Parotid gland (tissue), 1 donor: ENCODE results near the genes ENTREP3 and SSR2.

DNA sequence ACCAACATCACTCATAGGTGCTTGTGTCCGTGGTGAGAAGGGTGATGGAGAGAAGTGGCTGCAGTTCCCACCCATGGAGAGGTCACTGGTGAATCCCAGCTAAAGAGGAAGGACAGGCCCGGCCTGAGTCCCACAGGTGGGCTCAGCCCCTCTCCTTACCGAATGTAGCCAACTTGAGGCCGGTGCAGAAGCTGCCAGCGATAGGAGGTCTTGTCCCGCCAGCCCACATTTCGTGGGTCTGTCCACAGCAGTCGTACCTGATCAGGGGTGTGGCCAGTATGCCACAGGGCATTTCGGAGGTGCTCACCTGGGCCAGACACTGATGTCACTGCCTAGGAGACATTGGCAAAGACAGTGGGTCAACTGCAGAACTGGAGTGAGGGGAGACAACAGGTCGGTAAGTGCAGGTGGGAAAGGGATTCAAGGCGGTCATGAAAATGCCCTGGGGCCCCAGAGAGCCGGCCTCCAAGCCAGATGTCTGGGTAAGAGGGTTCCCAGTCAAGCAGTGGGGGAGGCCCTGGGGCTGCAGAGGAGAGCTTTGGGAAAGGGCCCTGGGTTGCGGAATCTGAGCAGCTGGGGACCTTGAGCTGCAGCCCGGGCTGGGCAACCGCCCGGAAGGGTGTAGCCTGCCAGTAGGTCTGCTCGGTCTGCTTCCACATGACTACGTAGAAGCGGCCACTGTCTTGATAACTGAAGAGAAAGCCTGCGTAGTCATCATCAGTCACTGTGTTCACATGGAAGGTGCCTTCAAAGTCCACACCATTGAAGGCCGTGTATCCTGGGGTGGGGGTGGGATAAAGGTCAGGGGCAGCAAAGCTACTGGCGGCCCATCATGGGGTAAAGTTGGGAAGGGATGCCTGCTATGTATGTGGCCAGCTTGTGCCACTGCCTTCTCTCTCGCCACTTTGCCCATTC lies 10.6 kb downstream of the THBS3 start:
- PRO-cap, result no peak

DNA sequence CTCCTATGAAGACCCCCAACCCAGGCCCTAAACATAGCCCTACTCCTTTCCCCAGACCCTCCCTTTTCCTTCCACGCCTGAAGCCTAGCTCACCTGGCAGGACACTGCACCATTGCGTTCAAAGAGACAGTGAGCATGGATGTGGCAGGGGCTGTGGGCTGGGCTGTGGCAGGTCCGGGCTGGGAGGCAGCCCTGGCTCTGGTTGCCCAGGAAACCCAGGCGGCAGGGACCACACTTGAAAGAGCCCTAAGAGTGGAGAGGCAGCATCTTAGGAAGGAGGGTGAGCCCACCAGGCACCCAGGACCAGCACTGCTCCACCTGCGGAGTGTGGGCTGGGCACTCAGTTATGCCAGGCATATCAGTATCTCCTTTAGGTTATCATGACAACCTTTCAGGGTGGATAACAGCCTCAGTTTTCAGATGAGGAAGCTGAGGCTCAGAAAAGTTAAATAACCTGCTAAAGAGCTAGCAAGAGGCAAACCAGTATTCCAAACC lies 6.3 kb downstream of the THBS3 start:
- PRO-cap, result no peak

DNA sequence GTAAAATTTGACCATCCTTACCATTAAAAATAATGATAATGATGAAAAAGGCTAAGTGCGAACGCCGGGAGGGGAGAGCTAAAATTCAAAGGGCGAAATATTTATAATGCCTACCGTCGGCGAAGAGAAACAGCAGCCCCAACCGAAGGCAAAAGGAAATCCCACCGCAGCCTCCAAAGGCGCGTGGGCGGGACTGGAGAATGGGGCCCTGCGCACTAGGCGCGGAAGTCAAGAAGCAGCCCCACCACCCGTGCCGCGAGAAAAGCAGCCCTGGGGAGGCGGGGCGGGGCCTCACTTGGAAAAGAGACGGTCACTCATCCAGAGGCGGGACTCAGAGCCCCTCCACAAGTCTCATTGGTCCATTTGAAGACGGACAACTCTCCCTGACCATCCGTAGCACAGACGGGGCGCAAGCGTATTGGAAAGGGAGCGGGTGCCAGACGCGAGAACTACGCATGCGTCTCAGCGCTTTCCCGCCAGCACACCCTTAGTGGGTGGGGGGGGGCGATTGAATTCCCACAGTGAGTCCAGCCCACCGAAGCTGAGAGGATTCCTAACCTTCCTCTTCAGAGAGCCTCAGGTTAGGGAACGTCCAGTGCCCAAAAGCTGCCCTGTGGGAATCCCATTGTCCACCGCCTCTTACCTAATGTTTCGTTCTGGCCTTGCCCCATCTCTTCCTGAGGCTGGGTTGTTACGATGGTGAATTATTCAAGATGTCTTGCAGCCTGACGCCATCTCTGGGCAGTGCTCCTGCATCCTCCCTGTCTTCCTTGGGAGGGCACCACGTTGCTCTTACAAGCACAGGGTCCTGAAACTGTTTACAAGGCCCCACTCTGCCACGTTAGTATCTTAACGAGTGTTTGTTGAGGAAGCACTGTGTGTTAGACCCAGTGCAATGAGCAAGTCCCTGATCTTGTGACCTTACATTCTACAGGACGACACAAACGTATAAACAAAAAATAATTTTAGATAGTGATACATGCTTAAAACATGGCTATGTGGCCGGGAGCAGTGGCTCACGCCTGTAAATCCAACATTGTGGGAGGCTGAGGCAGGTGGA lies 13.5 kb downstream of the GBA1 start:
- PRO-cap, result bidirectional peak, plus-strand start at position 428 of the sequence, minus-strand start at position 266 of the sequence

- PRO-cap, result bidirectional peak, plus-strand start at chr1:155255569, minus-strand start at chr1:155255429
Measured at GRCh38 chr1:155254681-155255696, at the start of gene ENTREP3. TSS of gene ENTREP3 (minus strand) at chr1:155255483.

GRCh38 chr1:155324644-155325695 lies 4.3 kb downstream of the RUSC1 start:
- PRO-cap, result no peak

DNA sequence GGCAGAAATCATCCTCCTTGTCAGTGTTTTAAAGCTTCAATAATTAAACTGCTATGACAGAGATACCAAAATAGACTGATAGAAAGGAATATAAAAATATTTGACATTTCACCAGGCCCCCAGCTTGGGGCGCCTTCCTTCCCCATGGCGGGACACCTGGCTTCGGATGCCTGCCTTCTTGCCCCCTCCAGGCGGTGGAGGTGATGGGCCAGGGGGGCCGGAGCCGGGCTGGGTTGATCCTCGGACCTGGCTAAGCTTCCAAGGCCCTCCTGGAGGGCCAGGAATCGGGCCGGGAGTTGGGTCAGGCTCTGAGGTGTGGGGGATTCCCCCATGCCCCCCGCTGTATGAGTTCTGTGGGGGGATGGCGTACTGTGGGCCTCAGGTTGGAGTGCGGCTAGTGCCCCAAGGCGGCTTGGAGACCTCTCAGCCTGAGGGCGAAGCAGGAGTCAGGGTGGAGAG lies 112.4 kb downstream of the RUSC1 start:
- PRO-cap, result no peak

DNA sequence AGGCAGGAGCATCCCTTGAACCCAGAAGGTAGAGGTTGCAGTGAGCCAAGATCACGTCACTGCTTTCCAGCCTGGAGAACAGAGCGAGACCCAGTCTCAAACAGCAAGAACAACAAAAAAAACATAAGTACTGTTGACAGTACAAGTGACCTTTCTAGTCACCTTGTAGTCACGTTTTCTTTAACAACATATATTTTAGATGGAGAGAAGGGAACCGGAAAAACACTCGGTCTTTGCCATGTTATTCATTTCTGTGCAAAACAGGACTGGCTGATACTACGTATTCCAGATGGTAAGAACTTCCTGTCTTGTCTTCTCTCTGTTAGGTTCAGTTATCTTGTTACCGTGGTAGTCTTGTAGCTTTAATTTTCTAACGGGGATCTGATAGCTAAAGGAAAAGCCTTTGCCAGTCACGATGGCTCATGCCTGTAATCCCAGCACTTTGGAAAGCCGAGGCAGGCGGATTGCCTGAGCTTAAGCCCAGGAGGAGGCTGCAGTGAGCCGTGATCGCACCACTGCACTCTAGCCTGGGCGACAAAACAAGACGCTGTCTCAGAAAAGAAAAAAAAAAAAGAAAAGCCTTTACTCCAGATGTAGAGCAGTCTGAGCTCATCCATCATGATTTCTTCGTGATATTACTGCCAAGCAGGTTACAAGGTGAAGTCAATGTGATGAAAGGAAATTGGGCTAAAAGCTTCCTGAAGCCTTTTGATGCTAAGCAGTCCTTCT lies 11.2 kb upstream of the MSTO1 start:
- PRO-cap, result no peak

DNA sequence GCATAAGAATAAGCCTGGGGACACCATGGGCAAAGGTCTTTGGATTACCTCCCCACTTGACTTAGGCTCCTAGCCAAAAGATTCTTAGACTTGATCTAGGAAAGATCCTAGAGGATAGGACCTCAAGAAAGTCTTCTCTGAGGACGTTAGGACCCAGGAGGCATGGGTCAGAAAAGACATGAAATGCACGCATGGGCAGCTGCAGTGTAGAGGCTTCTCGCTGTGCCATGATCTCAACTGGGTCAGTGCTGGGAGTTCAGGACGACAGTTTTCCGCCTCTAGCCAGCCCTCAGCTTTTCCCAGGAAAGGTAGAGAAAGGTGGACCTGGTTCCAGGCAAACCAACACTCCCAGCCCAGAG lies 26.5 kb downstream of the MSTO1 start:
- PRO-cap, result no peak

GRCh38 chr1:155716992-155717520 lies 28.2 kb downstream of the DAP3 start:
- PRO-cap, result no peak

- PRO-cap, result no peak
Measured at GRCh38 chr1:155765246-155765779, 76.4 kb downstream of the DAP3 start.

- PRO-cap, result no peak
Measured at GRCh38 chr1:155892962-155893541, 18.1 kb downstream of the RIT1 start.

GRCh38 chr1:155922290-155922579 lies 11.1 kb upstream of the RIT1 start:
- PRO-cap, result no peak

GRCh38 chr1:155973767-155974356 lies 4.5 kb downstream of the ARHGEF2 start:
- PRO-cap, result no peak

DNA sequence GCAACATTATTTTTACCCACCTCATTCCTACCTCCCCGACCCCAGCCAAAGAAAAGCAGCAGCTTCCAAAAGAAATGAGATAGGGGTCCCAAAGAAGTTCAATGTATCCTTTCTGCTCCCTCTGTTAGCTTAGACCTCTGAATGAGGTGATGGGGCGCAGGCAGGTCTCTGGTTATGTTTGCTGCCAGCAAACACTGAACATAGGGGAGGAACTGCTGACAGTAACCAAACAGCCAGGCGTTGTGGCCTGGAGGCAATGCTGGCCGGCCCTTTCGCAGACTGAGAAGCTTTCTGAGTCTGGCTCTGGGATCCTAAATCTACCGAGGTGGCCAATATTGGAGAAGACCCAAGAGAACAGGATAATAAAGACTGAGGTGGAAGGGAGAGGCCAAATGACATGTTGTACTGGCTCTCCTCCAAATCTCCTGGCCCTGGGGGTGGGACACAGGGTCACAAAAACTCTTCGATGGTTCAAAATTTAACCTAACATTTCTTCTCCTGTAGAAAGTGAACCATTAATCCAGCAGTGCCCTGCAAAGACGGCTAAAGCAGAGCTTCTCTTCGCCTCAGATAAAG lies 19.7 kb downstream of the SSR2 start:
- PRO-cap, result no peak

GRCh38 chr1:156001580-156001942 lies 19.2 kb downstream of the SSR2 start:
- PRO-cap, result no peak

- PRO-cap, result no peak
Measured at GRCh38 chr1:156006764-156007434, 13.9 kb downstream of the SSR2 start.

- PRO-cap, result unidirectional peak, minus-strand start at chr1:156020911
Measured at GRCh38 chr1:156020491-156021256, at the start of gene SSR2. TSS of gene SSR2 (minus strand) at chr1:156020951.

DNA sequence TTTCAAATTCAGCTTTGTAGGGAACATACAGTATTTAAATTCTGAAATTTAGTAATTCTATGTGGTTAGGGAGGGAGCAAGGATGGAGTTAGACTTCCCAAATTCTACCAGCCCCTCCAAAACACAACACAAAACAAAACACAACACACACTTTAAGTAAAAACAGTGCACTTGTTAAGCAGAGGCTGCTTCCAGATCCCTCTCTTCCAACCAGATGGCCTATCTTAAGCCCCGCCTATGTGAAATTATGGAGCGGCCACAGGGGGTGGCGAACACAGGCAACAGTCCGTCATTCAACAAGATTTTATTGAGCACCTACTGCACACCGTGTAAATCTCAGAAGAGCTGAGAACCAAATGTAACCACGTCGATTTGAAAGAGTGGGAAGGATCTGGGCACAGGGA lies 838 bp downstream of the UBQLN4 start:
- PRO-cap, result no peak

DNA sequence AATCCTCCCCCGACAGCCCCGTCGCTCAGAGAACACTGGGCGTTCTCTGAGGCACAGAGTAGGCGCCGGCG lies 601 bp downstream of the UBQLN4 start:
- PRO-cap, result no peak

DNA sequence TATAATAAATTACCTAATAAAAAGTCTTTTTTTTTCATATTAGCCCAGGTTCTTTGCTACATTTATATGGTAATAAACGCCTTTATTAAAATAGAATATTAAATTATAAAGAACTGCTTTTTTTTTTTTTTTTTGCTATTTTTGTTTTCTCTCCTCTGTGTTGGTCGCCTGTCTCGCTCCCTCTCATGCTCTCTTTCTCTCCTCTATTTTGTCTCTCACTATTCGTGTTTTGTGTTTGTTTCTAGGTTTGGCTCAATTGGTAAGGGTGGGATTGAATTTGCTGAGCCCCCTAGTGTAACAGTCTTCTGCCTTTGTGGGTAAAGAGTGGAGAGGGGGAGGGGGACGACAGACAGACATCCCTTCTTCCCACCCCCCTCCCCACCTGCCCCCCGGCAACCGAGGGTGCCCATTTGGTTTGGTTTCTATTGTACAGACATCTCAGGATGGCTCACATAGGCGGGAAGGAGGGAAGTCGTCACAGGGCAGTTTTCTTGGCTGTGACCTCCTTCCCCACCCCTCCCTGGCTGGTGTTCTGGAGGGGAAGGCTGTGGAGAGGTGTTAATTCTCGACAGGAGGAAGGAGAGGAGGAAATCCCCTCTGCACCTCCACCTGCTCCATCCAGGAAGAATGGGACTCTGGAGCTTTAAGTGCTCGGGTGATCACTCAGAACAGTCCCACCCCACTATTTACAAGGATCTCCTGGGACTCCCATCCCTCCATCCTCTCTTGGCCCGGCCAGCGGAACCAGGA lies 7.8 kb downstream of the MEX3A start:
- PRO-cap, result no peak